Fibroblast of villous mesenchyme (primary cell): ENCODE results near the genes COX6B2, IL11, ZNF579, ZNF865, ZNF581 and ZNF787.

GRCh38 chr19:55231846-55232761, 3.5 kb upstream of the TMEM86B start:
- CAGE, long polyA plus RNA: no peak

GRCh38 chr19:55279359-55279754, 553 bp downstream of the HSPBP1 start:
- CAGE, long polyA plus RNA: no peak

DNA sequence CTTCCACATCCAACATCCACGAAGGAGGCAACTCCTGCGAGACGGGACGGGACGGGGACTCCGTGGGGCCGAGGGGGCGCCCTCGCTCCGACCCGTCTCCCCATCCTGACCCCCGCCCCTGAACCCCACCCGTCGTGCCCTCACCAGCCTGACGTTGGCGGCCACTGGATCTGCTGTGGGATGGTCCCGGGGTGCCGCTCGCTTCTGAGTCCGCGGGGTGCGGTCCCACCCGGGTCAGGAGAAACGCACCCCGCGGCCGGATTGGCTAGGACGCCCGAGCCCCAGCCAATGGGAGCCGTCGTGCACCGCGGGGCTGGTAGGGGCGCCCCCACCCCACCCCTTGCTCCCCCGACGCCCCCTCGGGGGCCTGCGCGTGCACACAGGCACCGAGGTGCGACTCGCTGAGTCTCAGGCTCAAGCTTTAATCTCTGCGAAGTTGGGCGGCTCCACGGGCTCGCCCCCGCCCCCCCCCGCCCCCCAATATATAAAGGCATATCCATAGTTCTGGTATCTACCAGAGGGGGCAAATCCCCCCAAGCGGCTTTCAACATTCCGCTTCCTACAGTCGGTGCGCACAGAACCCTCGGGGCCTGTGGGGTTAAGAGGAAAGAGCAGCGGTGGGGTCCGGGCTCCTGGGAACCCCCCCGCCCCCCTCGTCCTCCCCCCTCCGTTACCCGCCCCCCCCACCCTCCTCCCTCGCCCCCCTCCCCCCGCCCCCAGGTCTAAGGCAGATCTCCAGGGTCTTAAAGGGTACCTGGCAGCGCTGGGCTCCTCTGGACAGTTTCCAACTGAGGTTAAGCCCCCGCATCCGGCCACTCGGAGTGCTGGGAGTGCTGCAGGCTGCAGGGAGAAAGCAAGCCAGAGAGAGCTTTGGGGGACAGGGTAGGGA, at the start of gene COX6B2:
Gene COX6B2, minus strand, starts transcription at position 214 of the 889 bp plus-strand sequence.
- CAGE, long polyA plus RNA: no peak

GRCh38 chr19:55369144-55369926, 928 bp downstream of the IL11 start:
- CAGE, long polyA plus RNA: no peak

GRCh38 chr19:55370348-55370935, at the start of gene IL11:
TSS of gene IL11 (minus strand) at chr19:55370463.
- CAGE, long polyA plus RNA: no peak

- CAGE, long polyA plus RNA: no peak
Observed at GRCh38 chr19:55374127-55374886, 2.3 kb upstream of the TMEM190 start.

DNA sequence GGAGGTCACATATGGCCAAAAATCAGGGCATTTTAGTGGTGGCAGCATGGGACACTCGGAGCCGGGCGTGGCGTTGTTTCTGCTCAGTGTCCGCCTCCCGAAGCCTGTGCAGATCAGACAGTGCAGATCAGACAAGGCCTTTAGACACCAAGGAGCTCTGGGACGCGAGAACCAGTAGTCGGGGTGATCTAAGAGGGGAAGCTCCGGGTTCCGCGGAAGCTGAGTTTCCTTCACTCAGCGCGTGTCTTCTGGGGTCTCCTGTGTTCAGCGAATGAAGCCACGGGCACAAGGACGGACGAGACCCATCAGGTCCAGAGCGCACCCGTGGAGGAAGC, 381 bp upstream of the TMEM238 start:
- CAGE, long polyA plus RNA: no peak

- CAGE, long polyA plus RNA: no peak
Observed at GRCh38 chr19:55461903-55462171, 395 bp upstream of the ISOC2 start.

GRCh38 chr19:55493957-55494355, 5.7 kb downstream of the SSC5D start:
- CAGE, long polyA plus RNA: no peak

DNA sequence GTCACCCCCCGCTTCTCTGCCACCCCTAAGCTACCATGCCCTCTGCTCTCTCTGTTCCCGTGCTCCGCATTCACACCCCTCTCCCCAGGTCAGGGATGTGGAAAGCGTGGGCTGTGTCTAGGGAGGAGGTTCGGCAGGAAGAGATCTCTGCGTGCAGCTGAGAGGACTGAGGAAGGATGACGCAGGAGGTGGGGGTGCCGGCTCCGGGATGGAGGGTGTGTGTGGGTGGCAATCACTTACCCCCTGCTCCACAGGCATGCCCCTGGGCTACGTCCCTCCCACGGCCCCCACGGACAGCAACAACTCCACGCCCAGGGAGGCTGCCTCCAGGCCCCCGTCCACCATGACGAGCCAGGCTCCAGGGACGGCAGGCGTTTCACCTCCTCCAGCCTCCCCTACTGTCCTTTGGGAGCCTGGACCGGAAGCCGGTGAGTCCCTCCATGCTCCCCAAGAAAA, 6.1 kb downstream of the SSC5D start:
- CAGE, long polyA plus RNA: no peak

GRCh38 chr19:55544585-55545418, 541 bp downstream of the SBK3 start:
- CAGE, long polyA plus RNA: no peak

GRCh38 chr19:55580687-55581328, at the start of gene ZNF579:
TSS of gene ZNF579 (minus strand) at chr19:55580848.
- CAGE, long polyA plus RNA: start-site peak on the minus strand at chr19:55580818-55580854, 28 and 48 reads in 2 replicates

- CAGE, long polyA plus RNA: no peak
Observed at GRCh38 chr19:55604975-55605860, at the start of gene ZNF865. TSS of gene ZNF865 (plus strand) at chr19:55605647.

DNA sequence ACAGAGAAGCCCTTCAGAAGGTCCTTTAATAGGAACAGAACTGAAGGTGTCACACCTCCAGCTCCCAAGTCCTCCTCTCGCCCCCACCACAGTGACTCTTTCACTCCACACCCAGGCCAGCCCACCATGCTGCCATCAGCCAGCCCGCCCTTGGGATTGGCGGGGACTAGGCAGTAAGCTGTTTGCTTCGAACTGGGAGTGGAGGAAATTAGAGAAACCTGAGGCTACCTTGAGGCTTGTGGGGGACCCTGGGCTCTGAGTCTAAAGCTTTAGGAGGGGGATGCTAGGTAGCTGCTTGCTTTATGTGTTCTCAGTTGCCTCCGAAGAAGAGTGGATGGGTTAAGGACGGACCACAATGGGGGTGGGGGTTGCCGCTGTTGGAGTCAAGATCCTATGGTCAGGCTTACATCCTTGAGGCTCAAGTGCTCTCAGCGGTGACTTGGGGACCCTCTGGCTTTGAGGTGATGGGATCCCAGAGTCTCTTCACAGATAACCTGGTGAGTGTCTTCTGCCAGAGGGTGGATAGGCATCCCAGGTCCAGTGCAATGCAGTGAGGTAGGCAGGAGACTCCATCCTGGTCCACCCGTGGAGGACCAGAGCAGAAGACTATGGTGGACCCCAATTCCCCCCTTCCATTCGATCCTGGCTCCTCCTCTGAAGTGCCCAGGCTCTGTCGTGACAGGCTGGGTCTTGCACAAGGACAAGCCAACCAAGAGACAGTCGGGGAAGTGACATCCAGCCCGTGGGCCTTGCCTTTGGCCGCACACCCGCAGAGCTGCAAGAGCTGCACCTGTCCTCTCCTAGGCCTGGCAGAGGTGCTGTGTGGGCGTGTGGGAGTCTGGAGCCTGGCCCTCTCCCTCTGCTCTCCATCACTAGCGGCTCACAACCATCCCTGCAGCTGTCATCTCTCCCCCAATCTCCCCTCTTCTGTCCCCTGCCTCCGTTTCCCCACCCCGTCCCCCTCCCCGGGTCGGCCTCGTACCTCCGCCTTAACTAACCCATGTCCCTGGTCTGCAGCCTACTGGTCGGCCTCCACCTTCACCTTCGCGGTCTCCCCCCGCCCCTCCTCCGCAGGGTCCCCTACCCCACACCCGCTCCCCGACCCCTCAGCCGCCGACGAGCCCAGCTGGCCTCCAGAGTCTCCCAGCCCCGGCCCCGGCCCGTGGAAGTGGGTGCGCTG, 3.2 kb downstream of the ZNF784 start:
- CAGE, long polyA plus RNA: no peak

DNA sequence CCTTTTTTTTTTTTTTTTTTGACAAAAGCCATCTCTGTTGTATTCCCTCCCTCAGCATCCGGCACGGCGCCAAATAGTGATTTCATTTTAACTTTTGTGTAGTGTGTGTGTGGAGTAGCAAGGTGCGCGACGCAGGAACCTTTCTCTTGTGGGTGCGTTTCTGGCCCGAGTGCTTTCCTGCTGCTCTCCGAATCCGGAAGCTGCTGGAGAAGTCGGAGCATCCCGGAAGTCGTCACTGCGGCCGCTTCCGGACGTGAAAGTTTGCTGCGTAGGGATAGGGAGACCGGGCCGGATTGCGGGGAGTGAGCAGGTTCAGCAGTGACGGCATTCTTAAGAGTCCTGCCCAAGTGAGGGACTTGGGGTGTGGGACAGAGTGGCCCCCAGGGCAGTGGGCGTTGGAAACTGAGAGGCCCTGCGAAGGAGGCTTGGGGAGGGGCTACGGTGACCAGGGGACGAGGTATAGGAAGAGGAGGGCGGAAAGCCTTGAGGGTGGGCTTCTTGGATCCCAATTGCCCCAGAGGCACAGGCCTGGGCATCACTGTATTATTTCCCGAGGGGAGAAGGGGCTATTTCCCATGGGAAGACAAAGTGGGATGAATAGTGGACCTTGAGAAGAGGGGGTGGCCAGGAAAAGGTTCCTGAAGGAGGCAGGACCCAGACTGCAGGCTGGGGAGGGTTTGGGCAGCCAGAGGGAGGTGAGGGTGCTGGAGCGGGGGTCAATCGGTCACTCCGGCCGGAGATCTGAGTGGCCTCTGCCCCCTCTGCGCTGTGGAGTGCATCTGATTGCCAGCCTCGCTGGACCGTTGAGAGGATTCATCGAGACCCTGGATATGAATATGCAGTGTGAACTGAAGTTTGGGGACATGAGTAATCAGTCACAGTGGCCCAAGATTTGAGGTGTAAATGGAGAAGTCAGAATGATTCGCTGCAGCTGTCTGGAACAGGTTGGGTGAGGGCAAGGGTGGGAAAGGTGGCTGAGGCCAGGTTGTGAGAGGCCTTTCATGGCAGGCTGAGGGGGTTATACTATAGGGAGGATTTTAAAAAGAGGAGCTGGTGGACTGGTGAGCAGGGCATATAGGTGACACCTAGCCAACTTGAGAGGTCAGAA, 5.7 kb upstream of the ZNF580 start:
- CAGE, long polyA plus RNA: start-site peak on the plus strand centred at position 249 of the sequence, 87 bp wide, 28 and 45 reads in 2 replicates

- CAGE, long polyA plus RNA: start-site peak on the plus strand at chr19:55643627-55643656, 17 and 43 reads in 2 replicates
Observed at GRCh38 chr19:55643550-55643770, at the start of gene ZNF581. TSS of gene ZNF581 (plus strand) at chr19:55643649.

DNA sequence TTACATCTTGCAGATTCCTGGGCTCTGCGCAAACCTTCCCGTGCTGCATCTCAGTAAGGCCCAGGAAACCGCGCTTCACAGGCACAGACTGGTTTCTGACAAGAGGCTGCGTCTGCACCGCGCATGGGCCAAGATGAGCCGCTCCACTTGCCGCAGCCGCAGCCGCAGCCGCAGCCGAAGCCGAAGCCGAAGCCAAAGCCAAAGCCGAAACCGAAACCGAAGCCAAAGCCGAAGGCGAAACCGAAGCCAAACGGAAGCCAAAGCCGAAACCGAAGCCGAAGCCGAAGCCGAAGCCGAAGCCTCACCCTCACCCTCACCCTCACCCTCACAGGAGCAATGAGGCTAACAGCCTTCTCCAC, 29.4 kb downstream of the ZNF787 start:
- CAGE, long polyA plus RNA: no peak

DNA sequence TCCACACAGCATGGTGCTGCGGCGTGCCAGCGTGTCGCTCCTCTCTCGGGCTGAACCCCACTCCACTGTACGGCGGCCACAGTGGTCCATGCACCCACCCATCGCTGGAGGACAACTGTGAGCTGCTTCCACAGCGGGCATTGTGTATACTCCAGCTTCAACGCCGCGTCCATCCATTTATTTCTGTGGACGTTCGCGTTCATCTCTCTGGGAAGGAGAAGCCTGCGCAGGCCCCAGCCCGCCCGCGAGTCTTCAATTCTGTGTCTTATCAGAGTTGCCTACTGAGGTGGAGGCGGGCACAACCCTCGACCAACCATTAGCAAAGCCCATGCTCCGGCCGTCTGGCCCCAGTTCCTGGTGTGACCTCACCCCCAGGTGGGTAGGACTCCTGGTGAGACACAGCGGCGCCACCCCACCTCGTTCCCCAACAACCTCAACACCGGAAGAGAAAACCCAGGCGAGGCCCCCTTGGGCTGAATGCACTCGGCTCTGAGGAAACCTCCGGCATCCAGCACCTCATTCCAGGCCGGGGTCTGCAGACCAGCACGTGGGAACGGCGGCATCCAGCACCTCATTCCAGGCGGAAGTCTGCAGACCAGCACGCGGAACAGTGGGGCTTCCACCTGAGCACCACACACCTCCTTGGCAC, 14.7 kb downstream of the ZNF787 start:
- CAGE, long polyA plus RNA: no peak

DNA sequence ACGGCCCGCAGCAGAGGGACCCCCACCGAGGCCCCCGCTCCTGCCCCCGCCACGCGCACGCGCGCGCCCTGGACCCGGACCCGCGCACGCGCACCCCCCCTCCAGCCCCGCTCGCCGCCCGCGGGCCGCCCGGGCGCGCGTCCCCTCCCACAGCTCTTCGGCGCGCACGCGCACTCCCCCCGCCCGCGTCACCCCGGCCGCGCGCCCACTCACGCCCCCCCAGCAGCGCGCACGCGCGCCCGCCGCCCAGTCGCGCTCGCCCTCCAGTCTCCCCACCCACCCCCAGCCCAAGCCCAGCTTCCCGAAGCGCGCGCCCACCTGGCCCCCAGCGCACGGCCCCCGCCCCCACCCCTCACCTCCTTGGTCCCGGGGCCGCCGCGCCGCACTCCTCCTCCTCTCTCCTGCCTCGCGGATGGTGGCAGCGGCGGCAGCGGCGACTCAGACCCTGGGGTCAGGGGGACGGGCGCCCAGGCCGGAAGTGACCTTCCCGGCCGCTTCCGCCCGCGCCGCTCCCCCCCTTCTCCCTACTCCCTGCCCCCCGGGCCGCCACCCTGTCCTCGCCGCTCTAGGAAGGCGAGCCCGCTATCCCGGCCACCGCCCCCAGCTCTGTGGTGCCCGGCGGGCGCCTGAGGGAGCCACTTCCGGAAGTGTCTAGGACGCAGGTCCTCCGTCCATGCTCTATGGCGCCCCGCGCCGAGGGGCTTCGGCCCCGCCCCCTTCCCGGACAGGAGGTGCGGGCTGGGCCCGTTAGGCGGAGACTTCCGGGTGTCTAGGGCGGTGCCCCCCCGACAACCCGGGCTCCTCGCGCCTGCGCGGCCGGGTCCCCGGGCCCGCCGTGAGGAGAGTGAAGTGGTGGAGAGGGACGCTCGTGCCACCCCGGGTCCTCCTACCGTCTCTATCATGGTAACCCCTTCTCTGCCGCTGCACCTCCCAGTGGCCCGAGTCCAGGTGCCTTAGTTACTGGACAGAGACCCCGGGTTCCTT, at the start of gene ZNF787:
Gene ZNF787, minus strand, starts transcription at position 480 of the 984 bp plus-strand sequence.
- CAGE, long polyA plus RNA: no peak

- CAGE, long polyA plus RNA: no peak
Observed at GRCh38 chr19:56142126-56142802, 1.2 kb downstream of the ZNF444 start.